Hematopoietic multipotent progenitor cell (in vitro differentiated cells): ENCODE measurements around the genes SLC34A2 and SEL1L3.

DNA sequence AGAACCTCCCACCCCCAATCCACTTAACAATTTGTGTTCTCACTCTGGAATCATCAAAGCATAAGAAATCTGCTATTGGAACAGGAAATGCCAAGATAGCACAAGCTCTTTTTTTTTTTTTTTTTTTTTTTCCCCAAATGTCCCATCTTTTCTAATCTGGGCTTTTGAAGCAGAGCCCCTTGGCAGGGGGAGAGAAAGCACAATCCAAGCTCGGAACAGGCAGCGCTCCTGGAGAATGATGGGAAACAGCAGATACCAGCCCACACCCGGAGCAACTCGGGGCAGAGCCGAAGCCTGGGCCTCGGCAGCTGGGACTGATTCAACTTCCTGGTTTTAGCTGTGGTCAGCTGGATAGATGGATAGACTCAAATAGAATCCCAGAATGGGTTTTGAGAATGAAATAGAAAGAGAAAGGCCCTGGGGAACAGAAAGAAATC lies 235.1 kb downstream of the QDPR start:
- CAGE, long polyA plus RNA = no peak

DNA sequence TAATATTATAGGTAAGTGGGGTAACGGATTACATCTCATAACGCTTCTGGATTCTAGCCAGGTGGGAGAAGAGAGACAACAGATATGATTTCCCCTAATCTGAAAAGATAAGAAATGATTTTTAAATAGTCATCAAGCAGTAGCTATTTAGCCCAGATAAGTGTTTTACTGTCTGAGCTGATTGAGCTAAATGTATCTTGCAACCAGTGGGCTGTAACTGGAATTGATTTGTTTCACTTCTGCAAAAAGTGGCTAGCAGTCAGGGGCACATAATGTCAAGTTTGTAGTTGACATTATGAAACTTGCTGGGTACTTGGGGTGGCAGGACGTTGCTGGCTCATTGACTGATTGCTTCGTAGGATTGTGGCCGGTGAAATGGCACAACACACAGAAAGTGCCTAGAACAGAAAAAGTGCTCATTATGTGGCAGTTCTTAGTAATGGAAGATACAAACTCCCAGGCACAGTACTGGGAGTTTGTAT lies 18.6 kb downstream of the LAP3 start:
- CAGE, long polyA plus RNA = no peak

DNA sequence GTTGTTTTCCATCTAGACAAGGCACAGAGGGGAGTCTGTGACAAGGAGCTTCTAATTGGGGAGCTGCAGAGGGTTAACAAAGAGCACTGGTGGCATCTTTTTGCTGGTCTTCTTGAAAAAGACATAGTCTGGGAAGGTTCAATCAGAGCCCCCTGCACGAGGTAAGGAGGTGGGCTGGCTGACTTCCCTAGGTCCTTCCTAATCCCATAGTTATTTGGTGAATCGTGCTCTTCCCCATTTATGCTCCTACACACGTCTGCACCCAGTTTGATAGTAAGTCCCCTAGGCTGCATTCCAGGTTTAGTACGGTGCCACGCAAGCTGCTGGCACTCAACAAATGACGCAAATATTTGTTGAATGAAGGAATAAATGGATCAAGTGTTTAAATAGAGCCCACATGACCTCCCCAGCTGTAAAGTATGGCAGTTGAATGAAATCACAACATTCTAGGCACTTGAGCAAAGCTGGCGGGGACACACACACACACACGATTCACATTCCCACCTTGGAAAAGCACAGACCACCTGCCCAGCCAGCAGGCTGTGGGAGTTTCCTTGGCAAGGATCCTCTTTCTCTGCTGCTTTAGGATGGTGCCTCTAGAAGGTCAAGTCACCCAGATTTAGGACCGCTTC lies 911 bp downstream of the FAM184B start:
- CAGE, long polyA plus RNA = no peak

GRCh38 chr4:20266695-20267167 lies 15.0 kb downstream of the SLIT2 start:
- CAGE, long polyA plus RNA = no peak

DNA sequence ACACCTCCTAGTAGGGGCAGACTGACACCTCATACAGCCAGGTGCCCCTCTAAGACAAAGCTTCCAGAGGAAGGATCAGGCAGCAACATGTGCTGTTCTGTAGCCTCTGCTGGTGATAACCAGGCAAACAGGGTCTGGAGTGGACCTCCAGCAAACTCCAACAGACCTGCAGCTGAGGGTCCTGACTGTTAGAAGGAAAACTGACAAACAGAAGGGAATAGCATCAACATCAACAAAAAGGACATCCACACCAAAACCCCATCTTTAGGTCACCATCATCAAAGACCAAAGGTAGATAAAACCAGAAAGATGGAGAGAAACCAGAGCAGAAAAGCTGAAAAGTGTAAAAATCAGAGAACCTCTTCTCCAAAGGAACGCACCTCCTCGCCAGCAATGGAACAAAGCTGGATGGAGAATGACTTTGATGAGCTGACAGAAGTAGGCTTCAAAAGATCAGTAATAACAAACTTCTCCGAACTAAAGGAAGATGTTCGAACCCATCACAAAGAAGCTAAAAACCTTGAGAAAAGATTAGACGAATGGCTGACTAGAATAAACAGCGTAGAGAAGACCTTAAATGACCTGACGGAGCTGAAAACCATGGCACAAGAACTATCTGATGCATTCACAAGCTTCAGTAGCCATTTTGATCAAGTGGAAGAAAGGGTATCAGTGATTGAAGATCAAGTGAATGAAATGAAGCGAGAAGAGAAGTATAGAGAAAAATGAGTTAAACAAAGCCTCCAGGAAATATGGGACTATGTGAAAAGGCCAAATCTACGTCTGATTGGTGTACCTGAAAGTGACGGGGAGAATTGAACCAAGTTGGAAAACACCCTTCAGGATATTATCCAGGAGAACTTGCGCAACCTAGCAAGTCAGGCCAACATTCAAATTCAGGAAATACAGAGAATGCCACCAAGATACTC lies 39.3 kb downstream of the PACRGL start:
- CAGE, long polyA plus RNA = no peak

- CAGE, long polyA plus RNA = no peak
Observed at GRCh38 chr4:22501325-22501727, 14.5 kb downstream of the ADGRA3 start.

DNA sequence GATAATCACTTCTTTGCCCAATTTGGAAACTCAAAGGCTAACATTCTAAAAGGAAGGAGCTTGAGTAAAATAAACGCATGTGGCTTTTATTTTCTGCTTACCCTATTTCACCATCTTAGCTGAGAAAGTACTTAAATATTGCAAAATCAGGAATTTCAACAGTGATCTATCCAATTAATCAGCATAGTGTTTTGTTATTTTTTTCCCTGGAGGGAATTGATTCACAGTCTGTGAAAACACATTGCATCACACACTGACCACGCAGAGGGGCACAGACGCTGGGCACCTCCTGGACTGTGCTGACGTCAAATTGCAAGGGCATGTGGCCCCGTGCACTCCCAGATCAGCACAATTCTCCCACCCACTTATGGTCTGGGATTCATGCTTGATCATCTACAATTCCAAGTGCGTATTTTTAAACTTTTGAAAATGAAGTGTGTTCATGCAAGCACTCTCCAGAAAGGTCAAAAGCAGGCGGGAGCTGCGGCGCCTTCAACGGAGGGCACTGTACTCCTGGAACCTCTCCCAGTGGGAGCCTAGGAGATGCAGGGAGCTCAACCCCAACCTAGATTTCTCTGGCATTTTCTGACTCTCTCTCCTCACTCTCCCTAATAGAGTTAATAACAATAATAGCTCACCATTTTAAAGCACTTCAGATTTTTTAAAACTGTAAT lies 320.6 kb upstream of the PPARGC1A start:
- CAGE, long polyA plus RNA = no peak

GRCh38 chr4:24261234-24261756 lies 323.1 kb downstream of the DHX15 start:
- CAGE, long polyA plus RNA = no peak

GRCh38 chr4:24471956-24472307 lies 112.4 kb downstream of the DHX15 start:
- CAGE, long polyA plus RNA = no peak

GRCh38 chr4:25440397-25440677 lies 63.3 kb downstream of the ANAPC4 start:
- CAGE, long polyA plus RNA = no peak

GRCh38 chr4:25654987-25656055 lies at the start of gene SLC34A2:
Gene SLC34A2, plus strand, starts transcription at chr4:25655851.
- CAGE, long polyA plus RNA = no peak

DNA sequence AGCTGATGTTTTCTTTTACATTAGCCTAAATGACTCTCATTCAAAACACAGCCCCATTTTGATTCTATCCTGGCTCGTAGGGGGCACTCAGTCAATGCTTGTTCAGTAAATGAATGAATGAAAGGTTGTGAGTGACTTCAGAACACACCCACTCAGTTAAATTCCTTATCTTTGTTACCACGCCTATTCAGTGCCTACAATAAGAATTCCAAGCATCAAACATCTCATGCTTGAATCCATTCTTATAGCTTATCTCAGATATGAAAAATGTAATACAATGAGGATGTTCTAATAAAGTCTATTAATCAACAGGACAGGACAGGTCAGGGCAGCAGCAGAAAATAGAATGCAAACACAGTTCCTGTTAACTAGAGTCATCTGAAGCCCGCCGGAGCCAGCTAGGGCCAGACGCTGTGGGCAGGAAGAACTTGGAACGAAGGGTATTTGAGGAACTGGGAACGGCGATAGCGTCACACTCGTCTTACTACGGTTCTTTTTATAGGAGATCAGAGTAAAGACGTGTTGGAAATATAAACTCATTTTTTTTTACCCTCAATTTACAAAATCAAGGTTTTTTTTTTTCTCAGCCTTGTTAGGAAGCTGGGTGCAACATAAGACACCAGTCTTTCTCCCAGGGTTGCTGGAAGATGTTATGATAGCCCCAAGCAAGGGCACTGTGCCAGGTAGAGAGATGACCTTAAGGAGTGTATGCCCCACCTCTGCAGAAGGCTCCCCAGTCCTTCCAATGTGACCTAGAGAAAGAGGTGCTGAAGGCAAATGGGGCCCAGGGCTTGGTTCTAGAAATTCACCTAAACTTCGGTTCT lies 48.3 kb downstream of the SEL1L3 start:
- CAGE, long polyA plus RNA = no peak

DNA sequence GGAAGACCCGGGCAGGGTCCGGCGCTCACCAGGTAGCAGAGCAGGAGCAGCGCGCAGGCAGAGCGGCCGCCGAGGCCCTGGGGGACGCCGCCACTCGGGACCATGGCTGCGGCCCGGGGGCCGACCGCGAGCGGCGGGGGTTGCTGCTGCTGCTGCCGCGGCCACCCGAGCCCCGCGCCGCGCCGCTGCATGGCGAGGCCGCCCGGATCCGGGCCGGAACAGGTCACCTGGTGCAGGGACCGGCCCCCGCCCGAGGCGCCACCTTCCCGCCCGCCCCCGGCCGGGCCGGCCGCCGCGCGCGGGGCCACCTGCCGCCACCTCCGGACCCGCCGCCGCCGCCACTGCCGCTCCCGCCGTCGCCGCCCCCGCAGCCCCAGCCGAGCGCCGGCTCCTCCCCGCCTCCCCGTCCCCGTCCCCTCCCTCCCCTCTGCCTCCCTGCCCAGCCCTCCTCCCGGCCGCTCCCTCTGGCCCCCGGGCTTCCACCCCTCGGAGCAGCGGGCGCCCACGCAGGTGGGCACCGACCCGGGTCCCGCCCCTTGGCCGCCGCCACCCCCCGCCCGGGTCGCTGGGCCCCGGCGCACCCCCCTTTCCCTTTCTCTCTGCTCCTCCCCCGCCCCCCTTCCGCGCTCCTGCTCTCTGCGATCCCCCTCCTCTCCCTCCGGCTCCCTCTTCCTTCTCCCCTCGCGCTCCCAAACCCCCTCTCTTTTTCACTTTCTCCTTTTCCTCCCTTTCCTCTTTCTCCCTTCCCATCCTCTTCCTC lies at the start of gene SEL1L3:
Gene SEL1L3 (minus strand): TSS at position 343 of the 760 bp plus-strand sequence.
- CAGE, long polyA plus RNA = no peak

DNA sequence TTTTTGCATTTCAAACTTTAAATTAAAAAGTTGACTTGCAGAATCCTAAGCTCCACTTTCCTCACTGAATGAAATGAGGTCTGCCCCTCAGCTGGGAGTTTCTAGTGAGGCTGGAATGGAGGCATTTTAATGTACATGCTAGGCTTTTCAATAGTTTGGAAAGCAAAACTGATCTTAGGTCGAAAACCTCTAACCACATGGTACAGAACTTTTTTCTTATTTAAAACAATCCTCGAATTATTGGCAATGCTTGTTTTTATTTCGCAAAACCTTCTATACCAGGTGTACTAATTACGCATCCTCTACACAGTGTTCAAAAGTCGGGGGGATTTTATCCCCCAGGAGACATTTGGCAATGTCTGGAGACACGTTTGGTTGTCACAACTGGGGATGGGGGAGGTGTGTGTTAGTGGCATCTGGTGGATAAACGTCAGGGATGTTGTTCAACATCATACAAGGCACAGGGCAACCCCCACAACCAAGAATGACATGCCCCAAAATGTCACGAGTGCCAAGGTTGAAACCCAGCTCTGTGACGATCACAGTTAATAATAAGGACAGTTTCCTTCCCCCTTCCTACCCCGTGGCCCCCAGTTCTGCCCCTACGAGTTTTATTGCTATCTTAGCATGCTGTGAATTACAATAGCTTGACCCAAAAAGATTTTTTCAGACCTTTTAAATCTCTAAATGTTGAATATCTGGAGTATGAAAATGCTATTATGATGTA lies 15.8 kb upstream of the SEL1L3 start:
- CAGE, long polyA plus RNA = no peak

DNA sequence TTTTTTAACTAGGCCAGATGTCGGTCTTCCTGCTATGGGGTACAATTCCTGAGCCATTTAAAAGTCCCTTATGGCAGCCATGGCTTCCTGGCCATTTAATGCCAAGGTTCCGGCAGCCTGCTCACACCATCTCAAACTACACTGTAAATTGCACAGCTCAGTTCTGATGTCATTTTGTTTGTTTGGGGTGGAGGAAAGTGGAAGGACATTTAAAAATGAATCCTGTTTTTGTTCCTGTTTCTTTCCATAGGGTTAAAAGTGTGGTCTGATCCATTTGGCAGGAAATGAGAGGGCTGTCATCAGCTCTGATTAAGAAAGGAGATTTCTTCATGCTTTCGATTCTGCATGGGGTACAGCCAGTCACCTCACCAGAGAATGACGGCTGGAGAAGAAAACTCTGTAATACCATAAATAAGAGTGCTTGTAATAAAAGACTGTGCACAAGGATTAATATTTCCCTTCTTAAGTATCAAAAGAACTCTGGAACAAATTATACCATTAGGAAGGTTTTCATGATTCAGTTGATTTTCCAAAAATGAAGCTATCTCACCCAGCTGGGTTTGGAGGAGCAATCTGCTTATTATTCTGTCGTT lies 15.0 kb downstream of the SMIM20 start:
- CAGE, long polyA plus RNA = no peak

DNA sequence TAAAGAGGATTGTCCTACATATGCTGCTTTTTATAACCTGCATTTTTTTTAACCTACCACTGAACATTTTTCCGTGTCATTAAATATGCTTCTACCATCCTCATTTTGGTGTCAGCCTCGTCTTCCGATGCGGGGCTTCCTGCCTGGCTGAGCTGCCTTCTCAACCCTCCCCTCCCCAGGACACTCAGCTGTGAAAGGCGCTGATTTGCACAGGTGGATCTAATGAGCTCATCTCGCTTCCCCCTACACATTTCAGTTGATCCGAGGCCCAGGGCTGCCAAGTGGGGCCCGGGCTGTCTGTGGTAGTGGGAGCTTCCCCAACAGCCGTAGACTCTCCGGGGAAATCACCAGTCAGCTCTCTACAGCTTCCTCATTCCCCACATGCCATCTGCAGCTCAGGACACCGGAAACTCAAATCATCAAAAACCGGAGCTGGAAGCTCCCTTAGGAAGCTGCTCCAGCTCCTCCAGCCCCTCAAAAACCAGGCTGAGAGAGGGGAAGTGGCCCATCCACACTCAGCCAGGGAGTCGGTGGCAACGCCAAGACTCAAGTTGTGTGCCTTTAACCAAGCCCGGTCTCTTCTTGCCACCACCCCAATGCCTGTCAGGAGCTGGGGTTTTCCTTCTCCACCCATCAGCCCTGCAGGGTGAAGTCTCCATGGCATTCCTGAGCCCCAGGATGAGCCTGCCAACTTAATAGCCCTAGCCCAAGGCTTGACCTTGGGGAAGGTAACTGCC lies 56.3 kb downstream of the SMIM20 start:
- CAGE, long polyA plus RNA = no peak

DNA sequence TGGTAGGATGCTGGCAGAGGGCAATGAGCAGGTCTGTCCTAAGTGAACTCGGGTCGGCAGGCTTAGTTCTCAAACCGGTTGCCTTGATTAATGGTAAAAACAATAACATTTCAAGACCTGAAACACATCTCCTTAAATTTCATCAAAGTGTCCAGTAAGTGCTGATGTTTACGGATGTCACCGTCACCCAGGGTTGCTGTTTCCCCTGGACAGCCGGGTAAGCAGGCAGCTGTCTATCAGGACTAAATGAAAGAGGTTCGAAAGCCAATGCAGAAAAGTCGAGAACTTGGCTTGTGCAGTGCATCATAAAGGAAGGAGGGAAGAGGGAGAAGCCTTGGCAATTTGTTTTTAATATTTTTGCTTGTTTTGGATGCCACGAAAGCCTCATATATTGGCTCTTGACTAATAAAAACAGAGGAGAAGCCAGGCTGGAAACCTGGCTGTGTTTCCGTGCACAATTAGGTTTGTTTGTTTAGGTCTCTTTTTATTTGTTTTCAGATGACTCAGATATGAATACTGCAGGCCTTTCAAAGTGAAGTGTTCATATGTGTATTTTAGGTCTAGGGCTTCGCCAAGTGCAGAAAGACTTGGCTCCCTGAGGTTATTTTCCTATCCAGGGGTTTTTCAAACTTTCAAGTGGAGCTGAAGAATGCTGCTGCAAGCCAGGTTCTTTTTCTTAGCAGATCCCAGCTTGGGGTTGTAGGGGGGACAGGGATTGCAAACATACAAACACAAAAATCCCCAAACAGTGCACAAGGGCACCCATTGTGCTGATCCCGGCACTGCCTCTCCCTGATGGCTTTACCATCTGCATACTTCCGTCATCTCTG lies 108.2 kb downstream of the SMIM20 start:
- CAGE, long polyA plus RNA = no peak

- CAGE, long polyA plus RNA = no peak
Observed at GRCh38 chr4:26048528-26048980, 134.5 kb downstream of the SMIM20 start.

- CAGE, long polyA plus RNA = no peak
Observed at GRCh38 chr4:26074413-26074783, 160.4 kb downstream of the SMIM20 start.

DNA sequence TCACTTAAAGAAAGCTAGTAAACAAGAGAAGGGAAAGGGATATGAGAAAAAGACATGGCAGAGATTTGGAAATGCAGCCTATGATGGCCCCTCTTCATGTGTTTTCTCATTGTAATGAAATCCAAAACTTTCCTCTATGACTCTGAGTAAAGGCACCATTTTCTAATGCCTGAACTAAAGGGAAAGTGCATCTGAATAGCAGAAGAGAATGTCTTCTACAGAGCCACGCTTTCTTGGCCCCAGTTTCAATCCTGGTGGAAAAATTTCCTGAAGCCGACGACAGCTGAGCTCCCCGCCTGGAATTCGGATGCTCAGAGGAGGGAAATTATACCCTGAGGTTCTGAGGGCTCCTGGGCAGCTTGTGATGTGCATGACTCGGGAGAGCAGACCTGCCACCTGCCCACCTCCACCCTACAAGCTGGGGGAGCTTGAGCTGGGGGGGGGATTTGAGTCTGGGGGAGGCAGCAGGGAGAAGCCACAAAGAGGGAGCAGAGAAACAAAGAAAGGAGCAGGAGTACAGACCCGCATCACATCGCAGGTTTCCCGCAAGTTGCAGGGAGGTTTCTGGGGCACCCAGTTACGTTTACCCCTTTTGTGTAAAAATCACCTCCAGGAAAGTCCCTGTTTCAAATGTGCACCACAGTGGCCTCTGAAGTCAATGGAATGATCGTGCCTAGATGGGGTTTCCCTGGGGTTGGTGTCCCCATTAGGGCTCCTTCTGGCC lies 145.7 kb upstream of the RBPJ start:
- CAGE, long polyA plus RNA = no peak